Mesenchymal stem cell of Wharton's jelly (primary cell): ENCODE measurements around a stretch of chr6.

DNA sequence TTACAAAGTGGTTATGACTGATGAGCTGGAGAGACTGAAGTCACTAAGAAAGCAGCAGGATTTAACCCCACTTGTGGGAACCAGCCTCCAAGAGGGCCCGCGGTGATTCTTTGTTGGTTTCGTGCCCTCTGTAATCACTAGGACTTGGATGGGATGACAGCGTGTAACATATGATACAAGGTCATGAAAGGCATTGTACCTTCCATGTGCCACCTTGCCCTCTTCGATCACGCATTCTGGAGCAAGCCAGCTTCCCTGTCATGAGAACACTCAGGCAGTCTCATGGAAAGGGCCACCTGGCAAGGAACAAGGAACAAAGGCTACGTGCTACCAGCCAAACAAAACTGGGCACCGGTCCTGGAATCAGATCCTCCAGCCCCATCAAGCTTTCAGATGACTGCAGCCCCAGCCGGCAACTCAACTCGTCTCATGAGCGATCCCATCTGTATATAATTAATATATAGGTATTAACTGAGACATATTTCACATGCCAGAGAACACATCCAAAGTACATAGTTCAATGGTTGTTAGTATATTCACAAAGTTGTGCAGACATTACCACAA lies 8.7 kb downstream of the FAM50B start:
- CAGE, long polyA plus RNA = no peak

DNA sequence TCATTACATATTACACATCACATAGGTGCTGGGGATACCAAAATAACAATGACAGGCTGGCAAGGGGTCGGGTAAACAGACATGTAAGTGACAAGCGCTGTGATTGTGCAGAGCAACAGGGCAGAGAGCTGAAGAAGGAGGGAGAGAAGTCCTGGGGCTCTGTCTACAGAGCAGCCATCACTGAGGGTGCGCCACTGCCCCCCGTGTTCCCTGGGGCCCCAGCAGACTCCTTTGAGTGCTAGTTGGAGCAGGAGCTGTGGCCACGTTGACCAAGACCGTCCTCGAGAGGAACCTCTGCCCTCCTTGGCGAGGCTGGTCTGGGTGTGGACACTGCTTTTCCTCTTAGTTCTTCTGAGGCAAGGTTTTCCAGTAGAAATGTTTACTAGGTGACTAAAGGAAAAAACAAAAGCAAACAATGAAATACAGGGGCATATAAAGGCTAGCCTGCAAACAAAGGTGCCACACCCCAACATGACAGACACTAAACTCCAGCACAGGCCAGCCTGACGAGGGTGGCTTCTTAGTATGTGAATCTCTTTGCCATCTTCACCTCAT lies 38.9 kb downstream of the FAM50B start:
- CAGE, long polyA plus RNA = no peak

- CAGE, long polyA plus RNA = no peak
Measured at GRCh38 chr6:3888620-3888989, 39.4 kb downstream of the FAM50B start.

GRCh38 chr6:3905436-3906465 lies 56.6 kb downstream of the FAM50B start:
- CAGE, long polyA plus RNA = no peak

- CAGE, long polyA plus RNA = no peak
Measured at GRCh38 chr6:3908648-3909640, 59.8 kb downstream of the FAM50B start.

- CAGE, long polyA plus RNA = no peak
Measured at GRCh38 chr6:3929632-3929831, 80.4 kb downstream of the FAM50B start.

- CAGE, long polyA plus RNA = no peak
Measured at GRCh38 chr6:4121868-4122206, 13.5 kb downstream of the ECI2 start.

GRCh38 chr6:4345173-4345891 lies 210.0 kb upstream of the ECI2 start:
- CAGE, long polyA plus RNA = no peak

DNA sequence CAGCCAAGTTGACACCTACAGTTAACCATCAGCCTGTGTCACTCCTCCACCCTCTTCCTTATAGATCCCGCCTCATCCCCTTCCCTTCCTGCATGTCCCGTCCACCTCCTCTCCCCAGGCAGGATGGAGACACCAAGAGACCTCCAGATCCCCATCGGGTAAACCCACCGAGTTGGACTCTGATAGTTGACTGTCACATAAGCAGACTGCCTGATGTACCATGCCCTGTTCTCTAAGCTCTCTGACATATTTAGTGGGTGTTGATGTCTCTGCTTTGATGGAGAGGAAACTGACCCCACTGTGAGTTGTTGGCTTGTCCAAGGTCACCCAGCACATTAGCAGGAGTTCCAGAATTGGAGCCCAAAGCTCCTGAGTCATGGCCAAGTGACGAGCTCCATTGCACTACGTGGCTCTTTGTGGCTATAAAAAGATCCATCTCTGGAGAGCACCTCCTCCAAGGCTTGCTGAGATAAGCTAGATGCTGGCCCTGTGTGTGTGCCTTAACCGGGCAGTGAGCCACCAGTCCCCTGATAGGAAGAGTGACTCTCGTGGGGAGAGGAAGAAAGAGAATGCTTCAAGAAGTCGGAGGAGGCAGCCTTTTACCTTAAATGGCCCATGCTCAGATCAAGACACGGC lies 235.9 kb upstream of the ECI2 start:
- CAGE, long polyA plus RNA = no peak

GRCh38 chr6:4804968-4805795 lies 29.0 kb downstream of the CDYL start:
- CAGE, long polyA plus RNA = no peak

DNA sequence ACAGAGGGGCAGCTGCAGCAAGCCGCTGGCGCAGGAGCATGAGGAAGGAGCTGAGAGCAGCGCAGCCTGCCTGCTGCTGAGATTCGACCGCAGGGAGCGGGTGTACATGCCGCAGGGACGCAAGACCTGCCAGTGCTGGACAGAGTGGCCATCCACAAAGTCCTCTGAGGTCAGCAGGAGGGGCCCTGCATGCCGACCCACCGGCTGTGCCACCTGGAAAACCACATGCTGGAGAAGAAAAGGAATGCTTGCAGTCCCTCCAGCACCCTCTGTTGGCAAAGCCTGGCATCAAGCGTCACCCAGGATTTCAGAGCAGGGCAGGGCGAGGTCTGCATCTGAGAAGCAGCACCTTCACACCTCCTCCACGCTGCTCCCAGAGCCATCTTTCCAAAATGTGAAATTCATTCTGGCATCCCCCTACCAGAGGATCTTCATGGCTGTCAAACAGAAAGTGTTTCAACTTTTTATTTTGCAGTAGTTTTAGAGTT lies 29.8 kb downstream of the CDYL start:
- CAGE, long polyA plus RNA = no peak

GRCh38 chr6:5084037-5085015 lies 815 bp upstream of the PPP1R3G start:
- CAGE, long polyA plus RNA = no peak

GRCh38 chr6:5108012-5108569 lies 22.9 kb downstream of the PPP1R3G start:
- CAGE, long polyA plus RNA = no peak

DNA sequence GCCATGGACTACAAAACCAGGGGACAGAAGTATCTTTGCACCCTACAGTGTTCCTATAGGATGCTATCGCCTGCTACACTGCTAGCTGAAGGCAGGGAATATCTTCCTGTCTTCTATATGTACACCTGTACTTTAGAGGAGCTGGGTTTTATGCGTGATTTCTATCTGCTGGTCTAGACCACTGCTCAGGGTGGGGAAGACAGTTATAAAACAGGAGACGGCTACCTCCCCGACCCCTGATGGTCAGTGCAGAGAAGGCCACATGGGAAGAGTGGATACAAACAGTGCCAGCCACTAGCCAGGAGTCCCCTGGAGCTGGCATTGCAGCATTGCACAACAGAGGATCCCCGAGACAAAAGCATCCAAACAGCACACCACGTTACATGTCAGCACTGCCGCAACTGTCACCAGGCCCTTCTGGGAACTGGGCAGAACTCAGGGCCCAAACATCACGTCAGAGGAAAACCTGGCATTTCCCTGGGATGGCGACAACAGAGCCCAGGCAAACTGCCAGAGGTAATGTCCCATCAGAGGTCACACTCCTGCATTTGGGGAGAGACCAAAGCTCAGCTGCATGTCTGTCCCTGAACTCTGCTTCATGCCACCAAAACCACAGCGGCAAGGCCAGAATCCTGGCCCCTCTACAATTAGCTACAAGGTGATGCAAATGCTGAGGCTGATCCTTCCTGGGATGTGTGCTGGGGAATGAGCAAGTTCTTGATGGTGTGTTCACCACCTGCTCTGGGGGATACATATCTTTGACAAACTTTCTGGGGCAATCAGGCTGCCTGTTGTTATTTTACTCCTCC lies 36.3 kb downstream of the PPP1R3G start:
- CAGE, long polyA plus RNA = no peak

- CAGE, long polyA plus RNA = no peak
Measured at GRCh38 chr6:5174687-5175219, 86.0 kb downstream of the LYRM4 start.

GRCh38 chr6:5175625-5176043 lies 85.1 kb downstream of the LYRM4 start:
- CAGE, long polyA plus RNA = no peak

DNA sequence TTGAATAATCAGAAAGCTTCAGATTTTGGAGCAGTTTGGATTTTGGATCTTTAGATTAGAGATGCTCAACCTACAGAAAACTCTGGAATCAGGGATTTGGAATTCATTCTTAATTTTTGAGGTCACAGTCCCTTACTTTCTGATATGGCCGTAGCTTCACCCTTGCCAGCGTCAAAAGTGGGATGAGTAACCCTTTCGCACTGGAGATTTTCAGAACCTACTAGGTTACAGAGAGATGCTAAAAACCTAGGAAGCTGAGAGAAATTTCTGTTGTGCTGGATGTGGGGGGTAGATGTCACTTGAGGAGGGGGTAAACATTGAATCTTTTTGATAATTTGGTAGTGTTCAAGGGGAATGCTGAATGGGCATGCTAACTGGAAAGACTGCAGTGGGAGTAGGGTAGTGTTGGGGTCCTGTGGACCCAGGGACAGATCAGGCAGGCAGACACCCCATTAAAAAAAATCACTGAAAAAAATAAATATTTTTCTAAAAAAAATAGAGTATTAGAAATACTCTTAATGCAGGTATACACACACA lies 355.4 kb downstream of the FARS2 start:
- CAGE, long polyA plus RNA = no peak

DNA sequence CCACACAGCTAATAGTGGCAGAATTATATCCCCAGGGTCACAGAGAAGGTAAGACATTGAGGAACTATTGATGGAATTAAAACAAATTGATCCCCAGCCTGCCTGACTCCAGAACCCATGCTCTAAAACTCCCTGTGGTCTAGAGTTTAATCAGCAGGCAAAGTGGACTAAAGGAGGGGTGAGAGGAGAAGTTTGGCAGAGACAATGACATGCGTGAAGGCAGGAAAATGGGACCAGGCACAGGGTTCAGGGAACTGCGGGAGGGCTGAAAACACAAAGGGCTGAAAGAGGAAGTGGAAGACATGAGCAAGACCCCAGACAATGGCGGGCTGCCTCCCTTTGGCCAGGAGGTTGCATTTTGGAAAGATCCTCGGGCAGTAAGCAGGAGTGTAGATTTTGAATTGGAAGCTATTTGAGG lies 3.1 kb downstream of the LY86 start:
- CAGE, long polyA plus RNA = no peak

- CAGE, long polyA plus RNA = no peak
Measured at GRCh38 chr6:6712278-6713520, 124.2 kb downstream of the LY86 start.

DNA sequence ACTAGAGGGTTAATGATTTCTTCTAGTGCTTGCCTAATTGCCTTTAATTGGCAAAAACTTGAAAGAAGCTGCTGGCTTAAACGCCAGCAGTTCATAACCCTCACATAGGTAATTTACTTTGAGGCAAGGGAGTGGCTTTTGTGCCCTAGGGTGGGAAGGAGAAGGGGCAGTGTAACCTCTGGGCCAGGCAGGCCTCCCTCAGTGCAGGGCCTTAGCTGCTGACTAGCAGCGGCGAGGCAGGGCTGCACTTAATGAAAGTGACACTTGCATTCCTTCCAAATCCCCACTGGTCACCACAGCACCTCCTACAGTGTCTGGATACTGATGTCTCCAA lies 152.6 kb downstream of the LY86 start:
- CAGE, long polyA plus RNA = no peak